Ureter (tissue), 1 donor: ENCODE measurements around the genes OR4N2, OR4L1, OR4K17 and OR5AU1.

DNA sequence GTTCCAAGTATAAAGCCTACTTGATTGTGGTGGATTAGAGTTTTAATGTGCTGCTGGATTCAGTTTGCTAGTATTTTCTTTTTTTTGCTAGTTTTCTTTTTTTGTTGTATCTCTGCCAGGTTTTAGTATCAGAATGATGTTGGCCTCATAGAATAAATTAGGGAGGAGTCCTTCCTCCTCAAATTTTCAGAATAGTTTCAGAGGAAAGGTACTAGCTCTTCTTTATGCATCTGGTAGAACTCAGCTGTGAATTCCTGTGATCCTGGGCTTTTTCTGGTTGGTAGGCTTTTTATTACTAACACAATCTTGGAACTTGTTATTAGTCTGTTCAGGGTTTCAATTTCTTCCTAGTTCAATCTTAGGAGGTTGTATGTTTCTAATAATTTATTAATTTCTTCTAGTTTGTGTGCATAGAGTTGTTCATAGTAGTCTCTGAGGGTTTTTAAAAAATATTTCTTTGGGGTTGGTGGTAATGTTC is at the start of gene OR4N2:
TSS of gene OR4N2 (plus strand) at position 202 of the 478 bp plus-strand sequence.
- PRO-cap = no peak

DNA sequence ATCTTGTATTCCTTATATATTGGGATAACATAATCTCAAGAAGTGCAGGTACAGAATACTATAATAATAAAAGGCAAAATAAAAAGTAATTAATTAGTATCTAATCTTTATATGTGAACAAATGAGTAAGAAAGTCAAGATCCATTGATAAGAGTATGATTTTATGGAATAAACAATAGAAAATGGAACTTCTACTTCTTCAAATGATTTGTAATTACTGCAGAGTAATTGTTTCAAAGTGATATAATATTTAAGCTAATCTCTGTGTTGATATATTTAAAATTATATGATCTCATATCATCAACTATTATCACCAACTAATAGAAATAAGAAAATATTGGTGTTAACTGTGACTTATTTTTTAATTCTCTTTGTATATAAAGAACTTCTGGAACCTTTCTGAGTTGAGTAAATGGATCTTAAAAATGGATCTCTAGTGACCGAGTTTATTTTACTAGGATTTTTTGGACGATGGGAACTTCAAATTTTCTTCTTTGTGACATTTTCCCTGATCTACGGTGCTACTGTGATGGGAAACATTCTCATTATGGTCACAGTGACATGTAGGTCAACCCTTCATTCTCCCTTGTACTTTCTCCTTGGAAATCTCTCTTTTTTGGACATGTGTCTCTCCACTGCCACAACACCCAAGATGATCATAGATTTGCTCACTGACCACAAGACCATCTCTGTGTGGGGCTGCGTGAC is at the start of gene OR4L1:
TSS of gene OR4L1 (plus strand) at position 413 of the 708 bp plus-strand sequence.
- PRO-cap = no peak

DNA sequence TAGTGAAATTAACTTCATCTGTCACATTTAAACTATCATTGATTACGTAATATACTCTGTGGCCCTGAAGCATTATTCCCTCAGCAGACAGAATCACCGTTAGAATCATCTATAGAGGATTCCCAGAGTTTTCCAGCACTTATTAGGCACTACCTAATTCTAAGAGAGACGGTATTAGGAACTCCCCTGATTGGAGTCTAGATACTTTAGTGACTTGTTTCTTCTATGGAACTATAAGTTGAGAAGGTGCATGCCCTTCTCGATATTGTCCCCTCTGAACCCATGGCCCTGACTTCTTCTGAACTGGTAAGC is at the start of gene OR4K17:
TSS of gene OR4K17 (plus strand) at position 153 of the 312 bp plus-strand sequence.
- PRO-cap = no peak

DNA sequence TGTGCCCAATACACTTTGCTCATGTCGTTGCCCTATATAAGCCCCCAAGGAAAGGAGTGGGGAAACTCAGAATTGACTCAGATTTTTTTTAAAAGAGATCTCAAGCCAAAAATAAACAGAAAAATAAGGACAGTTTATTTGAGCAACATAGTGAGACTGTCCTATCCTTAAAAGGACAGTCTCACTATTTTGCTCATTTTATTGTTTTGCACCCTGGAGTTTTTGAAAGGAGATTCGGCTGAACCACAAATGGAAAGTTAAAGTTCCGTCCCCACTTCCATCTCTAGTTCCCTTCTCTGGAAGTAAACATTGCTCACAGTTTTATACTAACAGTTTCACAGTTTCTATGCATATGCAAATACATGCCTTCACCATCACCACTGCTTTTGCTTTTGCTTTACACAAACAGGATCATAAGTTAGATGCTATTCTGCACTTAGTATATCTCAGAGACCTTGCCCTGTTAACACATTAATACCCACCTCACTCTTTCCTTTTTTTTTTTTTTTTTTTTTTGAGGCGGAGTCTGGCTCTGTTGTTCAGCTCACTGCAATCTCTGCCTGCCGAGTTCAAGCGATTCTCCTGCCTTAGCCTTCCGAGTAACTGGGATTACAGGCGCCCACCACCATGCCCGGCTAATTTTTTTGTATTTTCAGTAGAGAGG is 982 bp downstream of the TEP1 start:
- PRO-cap = no peak

GRCh38 chr14:20419267-20419772 is 6.0 kb upstream of the TEP1 start:
- PRO-cap = no peak

GRCh38 chr14:20456433-20457141 is 1.6 kb downstream of the APEX1 start:
- PRO-cap = no peak

DNA sequence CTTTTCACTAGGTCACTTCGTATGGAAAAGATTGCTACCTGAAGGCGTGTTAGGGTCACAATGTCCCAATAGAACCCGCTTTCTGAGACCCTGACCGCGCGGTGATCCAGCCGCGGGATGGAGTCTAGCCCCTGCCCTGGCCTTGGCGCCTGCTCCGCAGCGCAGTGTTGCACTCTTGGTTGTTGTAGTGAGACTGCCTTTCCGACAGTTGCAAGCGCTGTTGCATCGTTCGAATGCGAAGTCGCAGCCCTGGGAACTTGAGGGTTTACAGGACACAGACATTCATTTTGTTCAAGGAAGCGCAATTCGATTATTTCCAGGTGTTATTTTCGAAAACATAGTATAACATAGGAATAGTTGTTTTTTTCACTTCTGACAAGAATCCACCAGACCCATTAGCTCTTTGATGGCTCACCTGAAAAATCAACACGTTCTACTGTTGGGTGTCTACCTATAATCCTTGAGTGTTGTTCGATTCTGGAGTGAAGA is 8.1 kb downstream of the OR6S1 start:
- PRO-cap = no peak

DNA sequence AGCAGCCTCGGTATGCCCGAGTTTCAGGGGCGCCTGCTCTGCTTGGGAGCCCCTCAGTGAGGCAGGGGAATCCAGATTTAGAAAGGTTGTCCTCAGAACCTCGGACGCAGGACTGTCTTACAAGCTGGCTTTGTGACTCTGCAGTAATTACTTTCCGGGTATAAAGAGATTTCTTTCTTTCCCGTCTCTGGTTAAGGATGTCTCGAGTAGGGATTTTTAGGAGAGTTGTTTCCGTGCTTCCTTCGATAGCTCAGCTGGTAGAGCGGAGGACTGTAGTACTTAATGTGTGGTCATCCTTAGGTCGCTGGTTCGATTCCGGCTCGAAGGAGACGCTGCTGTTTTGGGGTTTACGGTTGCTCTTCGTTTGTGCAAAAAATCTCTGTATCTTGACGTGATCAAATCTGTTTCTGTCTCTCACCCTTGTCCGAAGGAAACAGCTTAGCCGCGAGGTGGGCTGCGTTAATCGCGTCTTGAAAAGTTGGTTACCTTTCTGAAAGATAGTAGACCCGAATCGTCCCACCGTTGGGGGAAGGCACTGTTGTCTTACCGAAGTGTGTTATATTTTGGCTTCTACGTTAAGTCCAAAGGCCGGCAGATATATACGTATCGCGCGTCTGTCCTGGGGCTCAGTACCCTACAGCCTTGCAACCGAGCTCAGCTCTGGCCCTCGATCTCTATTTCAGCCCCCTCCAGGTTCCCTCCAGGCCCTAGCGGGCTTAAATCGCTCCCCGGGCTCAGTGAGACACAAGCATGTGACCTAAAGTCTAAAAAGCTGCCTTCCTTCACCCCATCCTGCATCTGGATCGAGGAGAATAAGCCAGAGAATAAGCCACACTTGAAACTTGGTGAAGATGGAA is 1.1 kb upstream of the RNASE4 start:
- PRO-cap = no peak

GRCh38 chr14:20820200-20821034 is 17.8 kb upstream of the RNASE1 start:
- PRO-cap = no peak

GRCh38 chr14:20827918-20828186 is 25.2 kb upstream of the RNASE1 start:
- PRO-cap = no peak

GRCh38 chr14:21003815-21004364 is 4.8 kb downstream of the SLC39A2 start:
- PRO-cap = no peak

- PRO-cap = no peak
Measured at GRCh38 chr14:21062117-21062634, 4.6 kb downstream of the RNASE8 start.

GRCh38 chr14:21069844-21070027 is 368 bp upstream of the ARHGEF40 start:
- PRO-cap = no peak

GRCh38 chr14:21086477-21087097 is 11.9 kb downstream of the ZNF219 start:
- PRO-cap = no peak

- PRO-cap = no peak
Measured at GRCh38 chr14:21099145-21099864, 850 bp upstream of the ZNF219 start.

GRCh38 chr14:21155950-21156356 is at the start of gene OR5AU1:
Gene OR5AU1 (minus strand): TSS chr14:21156063.
- PRO-cap = no peak

- PRO-cap = no peak
Measured at GRCh38 chr14:21169810-21170118, 13.9 kb upstream of the OR5AU1 start.

DNA sequence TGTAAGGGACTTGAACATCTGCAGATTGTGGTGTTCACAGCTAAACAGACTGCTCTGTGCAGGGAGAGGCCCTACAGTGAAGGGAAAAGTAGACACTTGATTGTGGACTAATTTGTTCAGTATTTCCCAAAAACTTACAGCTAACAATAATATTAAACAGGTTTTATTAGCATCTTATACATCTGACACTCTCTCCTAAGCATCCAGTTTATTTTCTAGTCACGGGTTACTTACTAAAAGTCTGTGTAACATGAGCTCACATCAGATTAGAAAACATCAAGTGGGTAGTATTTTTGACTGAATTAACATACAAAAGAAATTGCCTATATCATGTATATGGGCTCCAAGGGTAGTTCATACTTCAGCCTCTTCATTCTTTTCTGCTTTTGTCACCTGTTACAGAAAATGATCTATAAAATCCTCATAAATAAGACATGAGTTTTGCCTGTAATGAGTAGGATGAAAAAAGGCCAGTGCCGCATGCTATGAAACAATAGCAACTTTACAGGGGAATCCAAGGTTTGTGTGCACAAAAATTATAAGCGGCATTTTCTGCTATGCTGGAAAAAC is 53.5 kb upstream of the OR5AU1 start:
- PRO-cap = no peak

DNA sequence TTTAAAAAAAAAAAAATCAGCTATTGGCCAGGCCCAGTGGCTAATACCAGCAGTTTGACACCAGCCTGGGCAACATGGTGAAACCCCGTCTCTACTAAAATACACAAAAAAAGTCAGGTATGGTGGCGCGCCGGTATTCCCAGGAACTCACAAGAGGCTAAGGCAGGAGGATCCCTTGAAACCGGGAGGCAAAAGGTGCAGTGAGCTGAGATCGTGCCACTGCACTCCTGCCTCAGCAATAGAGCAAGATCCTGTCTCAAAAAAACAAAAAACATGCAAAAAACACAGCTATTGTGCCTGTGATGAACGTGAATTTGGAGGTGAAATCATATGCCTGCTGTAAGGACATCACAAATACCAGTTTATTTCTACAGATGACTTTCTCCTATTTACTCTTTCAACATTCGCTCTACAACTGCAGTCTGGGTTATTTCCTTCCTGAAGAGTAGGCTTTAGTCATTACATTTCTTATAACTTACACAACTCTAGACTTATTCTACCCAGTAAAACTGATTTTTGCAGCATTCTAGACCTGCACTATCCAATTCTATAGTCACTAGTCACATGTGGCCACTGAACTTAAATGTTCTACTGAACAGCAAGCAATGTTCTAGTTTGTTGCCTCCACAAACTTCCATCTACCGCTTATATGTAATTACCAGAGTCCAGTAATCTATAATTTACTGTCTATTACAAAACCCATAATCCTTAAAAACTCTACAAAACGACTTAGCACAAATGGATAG is 48.2 kb downstream of the HNRNPC start:
- PRO-cap = no peak

DNA sequence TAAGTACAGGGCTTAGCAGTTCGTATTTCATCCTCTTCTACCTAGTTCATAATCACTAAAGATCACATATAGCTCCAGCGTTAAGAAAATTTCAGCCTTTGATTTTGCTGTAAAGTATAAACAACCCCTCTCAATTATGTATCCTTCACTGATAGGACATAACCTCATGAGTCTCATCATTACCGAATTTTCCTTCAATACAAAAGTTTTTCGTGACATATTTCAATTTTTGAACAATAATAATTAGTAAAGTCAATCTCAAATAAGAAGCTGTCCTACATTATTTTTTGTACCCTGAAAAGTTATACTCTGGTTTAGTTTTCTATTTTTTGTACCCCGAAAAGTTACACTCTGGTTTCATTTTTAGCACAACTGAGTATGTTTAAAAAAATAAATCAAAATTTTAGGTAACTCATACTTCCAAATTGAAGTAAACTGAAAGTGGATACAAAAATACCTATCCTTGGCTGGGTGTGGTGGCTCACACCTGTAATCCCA is 22.0 kb downstream of the HNRNPC start:
- PRO-cap = no peak